ENCODE measurements around the genes CENPI, ARMCX4, GPRASP1, BEX1, BEX4, ZCCHC18, ESX1 and PWWP3B.

- RRBS = no CpG with 5 or more reads among the region's 11 CpGs
Observed at GRCh38 chrX:100830581-100830990, 10.4 kb downstream of the CSTF2 start.

DNA sequence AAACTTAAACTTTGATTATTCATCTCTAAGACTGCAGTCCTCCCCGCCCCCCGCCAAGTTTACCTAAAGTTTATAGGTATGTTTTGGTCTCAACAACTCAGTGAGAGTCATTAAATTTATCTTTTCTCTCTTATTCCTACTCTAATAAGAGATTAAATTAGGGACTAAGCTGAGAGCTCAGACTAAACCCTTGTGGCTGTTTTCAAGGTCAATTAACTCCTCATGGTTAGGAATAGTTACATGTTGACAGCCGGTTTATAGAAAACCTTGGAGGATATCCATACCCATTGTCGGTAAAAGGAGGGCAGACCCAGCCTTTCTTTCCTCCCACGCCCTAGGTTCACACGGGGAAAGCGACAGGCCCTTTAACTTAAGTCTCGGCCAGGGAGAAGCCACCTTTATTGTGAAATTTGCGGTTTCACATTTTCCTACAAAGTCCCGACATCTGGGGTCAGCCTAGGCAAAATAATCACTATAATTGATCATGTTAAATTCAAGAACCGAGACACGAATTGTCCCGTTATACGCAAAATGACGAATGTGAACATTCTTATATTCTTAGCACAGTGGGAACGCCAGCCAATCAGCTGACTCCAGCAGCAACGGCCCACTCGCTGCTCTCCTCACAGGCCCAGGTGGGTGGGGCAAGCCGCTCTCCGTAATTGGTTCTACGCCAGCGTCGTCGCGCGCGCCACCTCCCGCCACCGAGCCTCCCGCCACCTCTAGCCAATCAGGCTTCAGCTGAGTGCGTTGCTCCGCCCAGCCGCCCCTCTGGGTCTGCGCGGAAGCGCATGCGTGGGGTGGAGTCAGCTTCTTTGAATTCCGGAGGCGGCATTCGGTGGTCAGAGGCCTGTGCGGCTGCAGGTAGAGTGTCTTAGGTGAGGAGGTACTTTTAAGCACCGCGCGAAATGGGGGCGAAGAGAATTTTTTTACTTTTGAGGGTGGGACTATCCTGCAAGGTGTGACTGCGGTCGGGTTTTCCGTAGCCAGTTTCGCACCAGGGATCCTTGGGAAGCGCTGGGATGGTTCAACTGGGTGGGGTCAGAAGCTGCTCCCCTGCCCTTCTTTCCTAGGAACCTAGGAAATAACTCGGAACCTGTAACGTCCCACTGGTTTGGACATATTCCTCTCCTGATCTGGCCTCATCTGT, at the start of gene CENPI:
TSS of gene CENPI (plus strand) at position 834 of the 1,150 bp plus-strand sequence.
- RRBS = no CpG with 5 or more reads among the region's 52 CpGs

GRCh38 chrX:101164556-101165544, 54.7 kb upstream of the DRP2 start:
- RRBS = no CpG with 5 or more reads among the region's 2 CpGs

GRCh38 chrX:101485152-101486318, at the start of gene ARMCX4:
TSS of gene ARMCX4 (plus strand) at chrX:101485456.
- RRBS = 70% methylated on average over 19 of the region's 57 CpGs

GRCh38 chrX:101616475-101616941, 1.3 kb downstream of the ARMCX6 start:
- RRBS = no CpG with 5 or more reads among the region's 8 CpGs

DNA sequence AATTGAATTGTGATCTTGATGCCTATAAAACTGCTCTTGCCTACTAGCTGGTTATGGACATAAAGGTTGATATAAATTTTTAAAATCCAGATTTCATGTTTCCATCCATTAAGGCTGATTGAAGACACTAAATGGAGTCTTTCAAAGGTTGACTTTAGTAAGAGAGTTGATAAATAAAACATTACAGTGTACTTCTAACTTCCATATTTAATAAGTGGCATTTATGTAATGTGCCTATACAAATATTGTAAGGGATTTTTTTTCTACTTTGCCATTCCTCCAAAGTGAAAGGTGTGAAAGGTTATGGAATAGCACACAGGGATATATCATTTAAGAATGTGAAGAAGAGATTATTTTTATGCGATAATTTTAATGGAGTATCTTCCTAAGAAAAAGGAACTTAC, 1.6 kb downstream of the ZMAT1 start:
- RRBS = no CpG with 5 or more reads among the region's 1 CpG

DNA sequence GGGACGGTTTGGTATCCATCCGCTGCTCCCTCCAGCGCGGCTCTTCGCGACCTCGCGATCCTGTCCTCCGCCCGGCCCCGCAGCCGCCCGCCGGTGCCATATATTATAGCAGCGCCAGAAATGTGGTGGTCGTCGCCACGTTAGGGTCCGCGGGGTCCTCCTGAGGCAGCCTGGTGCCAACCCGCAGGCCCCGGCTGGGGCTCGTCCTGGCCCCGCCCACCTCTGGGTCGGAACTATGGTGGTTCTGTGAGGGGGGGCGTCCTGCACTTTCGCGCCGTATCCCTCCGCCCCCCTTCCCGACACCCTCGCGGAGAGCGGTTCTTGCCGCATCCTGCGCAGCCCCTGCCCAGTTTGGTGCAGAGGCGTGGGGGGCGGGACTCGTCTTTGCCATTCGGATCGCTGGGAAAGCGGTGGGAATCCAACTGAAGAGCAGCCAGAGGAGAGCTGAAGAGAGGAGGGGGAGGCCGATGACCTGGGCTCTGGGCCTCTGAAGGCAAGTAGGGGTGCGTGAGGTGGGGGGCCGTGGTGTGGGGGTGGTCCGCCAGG, at the start of gene GPRASP1:
TSS of gene GPRASP1 (plus strand) at position 381 of the 546 bp plus-strand sequence.
- RRBS = 91% methylated on average over 4 of the region's 46 CpGs

DNA sequence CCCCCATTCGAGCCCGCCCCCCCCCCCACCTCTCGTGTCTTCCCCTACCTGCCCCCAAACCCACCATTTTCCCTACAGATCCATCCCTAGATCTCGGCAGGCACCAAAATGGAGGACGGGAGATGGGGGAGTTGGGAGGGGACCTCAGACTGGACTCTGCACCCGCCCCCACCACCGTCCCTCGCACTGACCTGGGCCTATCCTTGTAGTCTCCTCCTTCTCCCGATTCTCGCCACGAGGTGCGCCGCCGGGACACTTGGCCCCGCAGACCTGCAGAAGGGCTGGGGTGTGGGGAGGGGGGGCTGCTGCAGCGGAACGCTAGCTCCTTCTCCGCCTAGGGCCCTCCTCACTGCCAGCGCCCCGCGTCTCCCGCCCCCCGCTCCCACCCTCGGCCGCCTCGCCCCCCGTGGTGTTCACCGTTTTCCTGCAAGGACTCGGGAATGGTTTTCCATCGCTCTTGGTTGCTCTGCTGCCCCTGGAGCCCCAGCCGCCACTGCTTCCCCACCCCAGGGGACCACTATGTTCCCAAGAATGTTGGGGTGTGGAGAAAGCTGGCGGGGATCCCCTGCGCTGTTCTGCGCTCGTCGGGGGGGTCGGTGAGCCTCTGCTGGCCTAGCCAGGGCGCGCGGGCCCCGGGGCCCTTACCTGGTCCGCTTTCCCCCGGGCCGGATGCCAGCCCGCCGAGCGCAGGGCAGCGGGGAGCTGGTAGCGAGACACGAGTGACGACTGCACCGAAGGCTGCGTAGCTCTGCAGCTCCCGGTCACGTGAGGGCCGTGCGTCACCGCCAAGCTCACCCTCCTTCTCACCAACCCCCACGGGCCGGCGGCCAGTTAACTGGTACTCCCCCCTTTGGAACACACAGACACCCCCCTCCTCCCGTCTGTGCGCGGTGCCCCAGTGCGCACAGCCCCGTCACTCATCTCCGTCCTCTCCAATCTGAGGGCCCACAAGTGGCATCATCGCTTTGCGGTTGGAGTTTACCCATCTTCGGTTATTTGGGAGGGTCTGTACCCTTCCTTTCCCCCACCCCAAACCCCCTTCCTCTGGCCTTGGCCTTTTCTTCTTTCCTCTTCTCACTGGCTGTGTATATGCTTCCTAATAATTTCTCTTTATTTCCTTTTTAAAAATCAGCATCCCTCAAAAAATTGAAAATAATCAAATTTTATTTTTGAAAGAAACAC, at the start of gene BEX1:
TSS of gene BEX1 (minus strand) at position 721 of the 1,182 bp plus-strand sequence.
- RRBS = 97% methylated on average over 3 of the region's 70 CpGs

- RRBS = 40% methylated on average over 26 of the region's 46 CpGs
Observed at GRCh38 chrX:103214707-103215405, at the start of gene BEX4. TSS of gene BEX4 (plus strand) at chrX:103215108.

DNA sequence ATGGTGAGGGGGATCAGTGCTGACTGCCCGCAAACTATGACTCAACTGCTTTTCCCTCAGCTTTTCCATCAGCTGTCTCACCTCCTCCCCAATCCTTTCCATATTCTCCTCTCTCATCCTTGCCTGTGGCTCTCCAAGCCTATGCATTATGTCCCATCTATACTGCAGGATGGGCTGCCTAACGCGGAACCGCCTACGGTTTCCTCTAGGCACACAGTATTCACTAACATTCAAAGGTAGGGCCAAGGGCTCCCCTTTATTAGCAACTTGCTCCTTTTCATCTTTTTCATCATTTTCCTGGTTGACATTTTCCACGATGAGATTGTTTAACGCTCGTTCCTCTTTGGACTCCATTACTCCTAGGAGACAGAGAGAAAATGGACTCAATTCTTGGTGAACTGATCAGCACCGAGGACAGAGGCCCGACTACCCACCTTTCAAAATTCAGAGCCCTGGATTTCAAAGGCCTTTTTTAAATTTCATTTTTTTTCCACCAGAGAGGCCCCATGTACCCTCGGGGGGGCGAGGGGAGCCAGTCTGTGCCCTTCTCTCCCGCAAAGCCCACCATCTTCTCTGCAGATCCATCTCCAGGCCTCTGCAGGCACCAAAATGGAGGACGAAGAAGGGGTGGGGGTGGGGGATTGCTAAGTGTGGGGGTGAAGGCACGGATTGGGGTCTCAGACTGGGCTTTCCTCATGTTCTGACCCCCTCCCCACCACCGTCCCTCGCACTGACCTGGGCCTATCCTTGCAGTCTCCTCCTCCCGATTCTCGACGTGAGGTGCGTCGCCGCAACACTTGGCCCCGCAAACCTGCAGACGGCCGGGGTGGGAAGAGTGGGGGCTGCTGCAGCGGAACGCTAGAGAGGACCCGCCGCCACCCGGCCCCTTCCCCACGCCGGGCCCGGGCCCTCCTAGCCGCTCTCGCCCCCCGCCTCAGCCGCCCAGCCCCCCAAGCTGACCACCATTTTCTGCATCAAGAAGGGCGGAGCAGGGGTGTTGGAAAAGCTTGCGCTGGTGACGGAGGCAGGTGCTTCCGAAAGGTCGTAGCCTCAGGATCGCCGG, 836 bp downstream of the BEX2 start:
- RRBS = 81% methylated on average over 3 of the region's 45 CpGs

DNA sequence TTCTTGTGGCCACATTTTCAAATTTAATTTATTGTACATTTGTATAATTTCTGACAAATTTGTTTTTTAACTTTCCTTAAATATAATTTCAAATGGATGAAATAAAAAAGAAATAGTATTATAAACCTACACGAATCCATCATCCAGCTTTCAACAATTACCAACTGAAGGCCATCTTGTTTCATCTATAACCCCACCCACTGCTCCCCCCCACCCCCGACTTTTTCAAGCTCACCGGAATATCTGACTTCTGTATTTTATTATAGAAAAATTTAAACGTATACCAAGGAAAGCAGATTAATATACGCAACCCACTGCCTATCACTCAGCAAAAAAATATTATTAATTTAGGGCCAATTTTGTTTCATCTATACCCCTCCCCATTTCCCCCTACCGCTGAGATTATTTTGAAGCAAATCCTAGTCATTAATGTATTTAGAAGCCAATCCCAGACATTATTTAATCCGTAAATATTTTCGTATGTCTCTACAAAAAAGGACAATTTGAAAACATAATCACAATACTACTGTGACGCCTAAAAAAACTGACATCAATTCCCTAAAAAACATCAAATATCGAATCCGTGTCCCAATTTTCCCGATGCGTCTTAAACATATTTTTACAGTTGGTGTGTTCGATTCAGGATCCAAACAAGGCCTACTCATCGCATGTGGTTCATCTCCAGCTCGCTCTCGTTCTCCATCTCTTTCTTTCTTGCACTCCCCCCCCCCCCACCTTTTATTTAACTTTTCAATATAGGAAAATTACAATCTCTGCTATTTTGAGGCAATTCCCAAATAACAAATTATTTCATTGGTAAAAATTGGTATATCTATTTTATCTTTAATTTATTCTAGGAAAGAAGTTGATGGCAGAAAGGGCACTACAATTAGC, 848 bp downstream of the MORF4L2 start:
- RRBS = no CpG with 5 or more reads among the region's 17 CpGs

- RRBS = no CpG with 5 or more reads among the region's 10 CpGs
Observed at GRCh38 chrX:103780722-103781628, 4.3 kb downstream of the PLP1 start.

DNA sequence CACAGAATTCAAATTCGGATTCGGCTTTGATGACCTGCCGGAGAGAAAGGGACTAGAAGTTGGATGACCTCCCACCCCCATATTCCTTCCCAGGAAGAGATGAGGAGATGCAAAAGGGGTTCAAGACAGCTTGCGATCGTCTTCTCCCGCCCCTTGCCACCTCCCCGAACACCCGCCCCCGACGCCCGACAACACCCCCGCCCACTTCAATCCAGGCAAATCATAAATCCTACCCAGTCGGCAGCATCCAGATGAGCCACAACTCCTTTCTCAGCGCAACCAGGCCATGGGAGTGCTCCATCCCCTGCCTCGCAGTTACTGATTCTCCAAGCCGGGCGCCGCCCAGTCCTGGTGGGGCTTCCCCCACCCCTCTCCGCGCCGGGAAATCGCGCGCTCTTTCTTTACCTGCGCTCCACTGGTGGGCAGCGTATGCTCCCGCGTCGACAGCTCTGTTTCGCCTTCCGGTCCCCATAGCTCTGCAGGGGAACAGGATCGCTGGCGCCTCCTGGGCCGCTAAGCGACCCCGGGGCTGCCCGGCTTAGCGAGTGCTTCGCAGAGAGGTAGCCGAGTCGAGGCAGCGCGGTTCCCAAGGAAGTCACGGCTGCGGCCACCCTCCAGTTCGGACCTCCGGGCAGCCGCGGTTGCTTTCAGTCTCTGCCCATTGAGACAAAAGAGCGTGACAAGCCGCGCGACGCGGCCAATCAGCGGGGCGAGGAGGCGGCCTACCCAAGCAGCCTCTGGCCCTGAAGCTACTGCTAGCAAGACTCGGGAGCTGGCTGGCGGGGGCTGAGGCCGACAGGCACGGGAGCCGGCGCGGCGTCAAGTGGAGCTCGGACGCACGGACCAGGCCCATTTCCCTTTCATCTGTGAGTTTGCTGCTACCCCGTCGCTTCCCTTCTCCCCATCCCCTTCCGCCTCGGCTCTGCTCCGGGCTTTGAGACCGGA, 43.7 kb upstream of the TMSB15B start:
- RRBS = 11% methylated on average over 14 of the region's 75 CpGs

DNA sequence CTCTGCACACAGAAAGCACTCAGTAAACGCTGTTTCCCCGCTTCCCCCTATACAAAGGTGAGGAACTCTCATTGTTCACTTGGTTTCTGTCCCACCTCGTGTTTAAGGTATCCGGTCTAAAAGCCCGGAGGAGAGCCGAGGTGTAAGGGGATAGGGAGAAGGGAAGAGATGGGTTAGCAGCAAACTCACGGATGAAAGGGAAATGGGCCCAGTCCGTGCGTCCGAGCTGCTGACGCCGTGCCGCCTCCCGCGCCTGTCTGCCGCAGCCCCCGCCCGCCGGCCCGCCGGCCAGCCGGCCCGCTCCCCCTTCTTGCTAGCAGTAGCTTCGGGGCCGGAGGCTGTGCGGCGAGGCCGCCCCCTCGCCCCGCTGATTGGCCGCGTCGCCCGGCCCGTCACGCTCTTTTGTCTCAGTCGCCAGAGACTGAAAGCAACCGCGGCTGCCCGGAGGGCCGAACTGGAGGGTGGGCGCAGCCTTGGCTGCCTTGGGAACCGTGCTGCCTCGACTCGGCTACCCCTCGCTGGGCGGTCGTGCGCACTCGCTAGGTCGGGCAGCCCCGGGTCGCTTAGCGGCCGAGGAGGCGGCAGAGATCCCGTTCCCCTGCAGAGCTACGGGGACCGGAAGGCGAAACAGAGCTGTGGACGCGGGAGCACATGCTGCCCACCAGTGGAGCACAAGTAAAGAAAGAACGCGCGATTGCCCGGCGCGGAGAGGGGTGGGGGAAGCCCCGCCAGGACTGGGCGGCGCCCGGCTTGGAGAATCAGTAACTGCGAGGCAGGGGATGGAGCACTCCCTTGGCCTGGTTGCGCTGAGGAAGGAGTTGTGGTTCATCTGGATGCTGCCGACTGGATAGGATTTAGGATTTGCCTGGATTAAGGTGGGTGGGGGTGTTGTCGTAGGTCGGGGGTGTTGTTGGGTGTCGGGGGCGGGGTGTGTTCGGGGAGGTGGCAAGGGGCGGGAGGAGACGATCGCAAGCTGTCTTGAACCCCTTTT, at the start of gene ZCCHC18:
TSS of gene ZCCHC18 (plus strand) at position 397 of the 991 bp plus-strand sequence.
- RRBS = 1% methylated on average over 24 of the region's 83 CpGs

GRCh38 chrX:104169939-104170832, 3.9 kb downstream of the FAM199X start:
- RRBS = no CpG with 5 or more reads among the region's 3 CpGs

DNA sequence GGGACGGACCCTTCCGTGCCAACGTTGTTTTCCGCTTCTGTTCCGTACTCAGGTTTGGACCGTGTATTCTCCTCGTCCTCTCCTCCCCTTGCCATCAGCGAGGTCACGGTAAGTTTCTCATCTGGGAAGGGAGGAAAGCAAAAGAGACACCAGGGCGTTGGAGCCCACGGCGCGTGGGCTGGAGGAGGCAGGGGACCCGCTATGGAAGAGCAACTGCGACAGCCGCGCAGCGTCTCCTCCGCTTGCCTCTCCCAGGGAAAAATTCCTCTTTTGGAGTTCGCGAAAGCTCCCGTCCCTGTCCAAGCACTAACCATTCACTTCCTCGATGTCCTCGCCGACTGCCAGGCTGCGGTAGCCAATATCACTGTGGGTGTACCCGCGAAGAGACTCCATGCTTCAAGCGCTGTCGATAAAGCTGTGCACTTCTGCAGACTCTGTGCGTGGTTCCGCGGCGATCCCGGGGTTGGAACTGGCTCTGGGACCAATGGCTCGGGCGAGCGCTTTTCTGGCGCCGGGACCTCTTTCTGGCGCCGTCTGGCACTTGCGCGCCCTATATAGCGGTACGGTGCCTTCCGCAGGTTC, at the start of gene ESX1:
TSS of gene ESX1 (minus strand) at position 477 of the 582 bp plus-strand sequence.
- RRBS = 80% methylated on average over 6 of the region's 47 CpGs

- RRBS = no CpG with 5 or more reads among the region's 2 CpGs
Observed at GRCh38 chrX:105614432-105614782, 207.9 kb upstream of the NRK start.

DNA sequence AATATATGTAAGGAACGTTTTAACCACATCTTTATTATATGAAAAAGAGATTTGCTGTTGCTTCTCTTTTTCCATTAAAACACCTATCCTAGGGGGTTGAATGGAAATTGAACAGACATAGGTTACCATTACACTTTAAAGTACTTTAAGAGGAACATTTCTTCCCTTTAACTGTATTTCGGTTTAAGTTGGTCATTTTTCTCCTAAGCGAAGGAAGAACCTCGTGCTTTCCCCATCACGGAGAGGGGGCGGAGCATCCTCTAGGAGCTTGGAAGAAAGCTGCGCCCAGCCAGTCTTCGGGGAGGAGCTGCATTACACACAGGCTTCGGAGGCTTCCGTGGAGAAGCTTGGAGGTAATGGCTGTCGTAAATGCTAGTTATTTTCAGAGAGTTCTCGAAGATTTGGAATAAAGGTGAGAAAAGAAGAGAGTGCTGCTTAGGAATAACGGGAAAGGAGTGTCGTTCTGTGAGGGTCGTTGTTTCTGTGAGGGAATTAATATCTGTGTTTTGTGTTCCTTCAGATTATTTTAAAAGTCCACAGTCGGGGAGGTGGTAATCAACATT, at the start of gene PWWP3B:
TSS of gene PWWP3B (plus strand) at position 292 of the 563 bp plus-strand sequence.
- RRBS = no CpG with 5 or more reads among the region's 16 CpGs

GRCh38 chrX:106725830-106726354, 609 bp upstream of the RNF128 start:
- RRBS = no CpG with 5 or more reads among the region's 9 CpGs